Mesothelial cell of epicardium (in vitro differentiated cells): ENCODE data around the genes AGMO, SOSTDC1 and BZW2.

DNA sequence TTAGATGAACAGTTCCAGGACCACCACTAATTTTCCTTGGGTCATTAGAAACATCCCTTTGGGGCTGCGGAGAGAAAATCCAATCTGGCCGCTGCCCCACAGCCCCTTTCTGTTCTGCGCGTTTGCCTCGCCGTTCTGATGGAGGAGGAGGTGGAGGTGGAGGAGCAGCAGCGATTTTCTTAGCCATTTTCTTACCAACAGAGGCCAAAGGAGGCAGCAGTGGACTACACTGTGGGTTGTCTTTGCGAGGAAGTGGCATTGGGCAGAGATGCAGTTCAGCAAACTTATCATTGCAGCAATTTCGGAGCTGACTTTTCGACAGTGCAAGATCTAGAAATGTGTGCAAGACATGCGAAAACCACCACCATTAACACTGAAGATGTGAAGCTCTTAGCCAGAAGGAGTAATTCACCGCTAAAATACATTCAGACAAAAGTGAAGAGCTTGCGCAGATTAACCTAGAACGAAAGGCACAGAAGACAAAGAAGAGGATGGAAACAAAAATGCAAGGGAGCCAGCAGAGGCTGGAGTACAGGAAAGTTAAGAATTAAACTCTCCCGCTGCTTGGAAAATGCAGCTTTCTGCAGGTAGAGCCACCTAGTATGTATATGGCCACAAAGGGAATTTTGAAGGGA is 1.8 kb upstream of the ARL4A start:
- PRO-cap: no peak

DNA sequence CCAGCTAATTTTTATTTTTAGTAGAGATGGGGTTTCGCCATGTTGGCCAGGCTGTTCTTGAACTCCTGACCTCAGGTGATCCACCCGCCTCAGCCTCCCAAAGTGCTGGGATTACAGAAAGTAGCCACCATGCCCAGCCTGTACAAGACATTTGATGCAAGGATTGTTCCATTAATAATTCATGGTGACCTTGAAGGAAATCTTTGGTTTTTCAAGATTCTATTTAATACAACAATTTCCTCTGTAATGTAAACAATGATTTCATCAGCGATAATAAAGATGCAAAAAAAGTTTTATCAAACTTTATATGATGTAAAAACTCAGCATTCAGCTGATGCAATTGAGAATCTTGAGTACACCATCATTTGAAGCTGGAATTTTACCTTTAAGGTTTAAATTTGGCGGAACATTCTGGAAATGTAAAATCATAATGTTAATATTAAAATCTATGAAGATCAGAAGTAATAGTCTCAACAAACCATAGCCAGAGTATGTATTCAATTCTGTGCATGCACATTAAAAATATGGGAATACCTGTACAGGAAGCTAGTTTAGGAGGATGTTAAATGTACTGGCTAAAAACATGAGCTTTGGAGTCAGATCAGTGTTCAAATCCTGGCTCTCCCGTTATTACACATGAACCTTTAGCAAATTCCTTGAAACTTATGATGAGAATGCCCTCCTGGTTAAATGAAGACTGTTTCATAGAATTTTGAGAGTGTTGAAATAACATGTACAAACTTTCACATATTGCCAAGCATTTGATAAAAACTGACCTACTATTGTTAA is 4.4 kb downstream of the ARL4A start:
- PRO-cap: no peak

GRCh38 chr7:12718835-12719516 is 31.5 kb downstream of the ARL4A start:
- PRO-cap: no peak

DNA sequence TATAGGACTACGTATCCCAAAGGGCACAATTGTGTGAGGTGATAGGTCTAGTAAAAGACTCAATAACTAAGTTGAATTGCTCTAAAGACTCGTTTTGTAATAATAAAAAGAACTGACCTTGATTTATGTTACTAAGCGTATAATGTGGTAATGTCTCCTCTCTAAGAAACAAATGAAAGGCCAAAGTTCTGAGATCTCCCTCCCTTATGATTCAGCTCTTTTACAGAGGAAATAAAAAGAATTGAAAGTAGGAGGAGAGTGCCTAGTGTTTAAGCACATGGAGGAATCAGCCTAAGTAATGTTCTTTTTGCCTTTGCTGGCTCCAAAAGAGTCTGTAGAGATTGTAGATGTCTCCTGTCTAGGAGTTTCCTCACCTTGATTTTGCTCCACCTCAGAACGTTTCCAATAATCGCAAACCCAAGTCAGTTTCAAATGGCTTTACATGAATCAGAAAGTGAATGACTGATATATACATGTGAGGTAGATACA is 98.1 kb downstream of the ARL4A start:
- PRO-cap: no peak

DNA sequence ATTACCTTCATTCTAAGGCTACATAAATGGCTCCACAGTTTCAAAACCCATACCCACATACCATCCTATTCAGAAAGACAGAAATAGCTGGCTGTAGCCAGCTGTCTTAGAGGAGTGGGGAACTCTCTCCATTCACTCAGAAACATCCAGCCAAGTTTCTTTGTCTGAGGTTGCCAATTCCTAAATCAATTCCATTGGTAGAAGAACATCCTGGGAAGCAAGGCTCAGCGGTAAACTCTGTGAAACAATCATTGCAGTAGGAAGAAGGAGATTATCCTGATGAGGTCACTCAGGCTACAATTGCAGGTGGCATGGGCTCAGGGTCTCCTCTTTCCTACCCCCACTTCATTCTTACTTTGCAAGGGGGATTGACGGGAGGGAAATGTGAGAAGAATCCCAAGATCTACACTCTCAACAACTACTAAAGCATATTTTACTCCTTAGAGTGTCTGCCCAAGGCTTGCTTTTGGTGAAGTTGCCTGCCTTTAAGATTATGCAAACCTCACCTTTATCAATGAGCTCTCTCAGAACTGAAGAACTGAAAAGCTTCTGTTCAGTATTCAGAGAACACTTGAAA is 153.9 kb downstream of the ETV1 start:
- PRO-cap: no peak

GRCh38 chr7:13981018-13981673 is 8.3 kb downstream of the ETV1 start:
- PRO-cap: no peak

- PRO-cap: unidirectional peak, minus-strand start at chr7:13991096; bidirectional peak, plus-strand start at chr7:13991578, minus-strand start at chr7:13991334
Measured at GRCh38 chr7:13991009-13991784, 1.7 kb upstream of the ETV1 start.

- PRO-cap: no peak
Measured at GRCh38 chr7:14084713-14085156, 95.3 kb upstream of the ETV1 start.

DNA sequence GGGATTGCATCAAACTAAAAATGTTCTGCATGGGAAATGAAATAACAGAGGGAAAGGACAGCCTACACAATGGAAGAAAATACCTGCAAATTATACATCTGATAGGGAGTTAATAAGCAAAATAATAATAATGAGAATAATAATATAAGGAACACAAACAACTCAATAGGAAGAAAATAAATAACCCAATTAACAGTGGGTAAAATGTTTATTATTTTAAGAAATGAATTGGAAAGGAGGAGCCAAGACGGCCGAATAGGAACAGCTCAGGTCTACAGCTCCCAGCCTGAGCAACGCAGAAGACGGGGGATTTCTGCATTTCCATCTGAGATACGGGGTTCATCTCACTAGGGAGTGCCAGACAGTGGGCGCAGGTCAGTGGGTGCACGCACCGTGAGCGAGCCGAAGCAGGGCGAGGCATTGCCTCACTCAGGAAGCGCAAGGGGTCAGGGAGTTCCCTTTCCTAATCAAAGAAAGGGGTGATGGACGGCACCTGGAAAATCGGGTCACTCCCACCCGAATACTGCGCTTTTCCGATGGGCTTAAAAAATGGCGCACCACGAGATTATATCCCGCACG is 289.3 kb upstream of the ETV1 start:
- PRO-cap: no peak

- PRO-cap: no peak
Measured at GRCh38 chr7:14836405-14836910, 66.1 kb downstream of the DGKB start.

DNA sequence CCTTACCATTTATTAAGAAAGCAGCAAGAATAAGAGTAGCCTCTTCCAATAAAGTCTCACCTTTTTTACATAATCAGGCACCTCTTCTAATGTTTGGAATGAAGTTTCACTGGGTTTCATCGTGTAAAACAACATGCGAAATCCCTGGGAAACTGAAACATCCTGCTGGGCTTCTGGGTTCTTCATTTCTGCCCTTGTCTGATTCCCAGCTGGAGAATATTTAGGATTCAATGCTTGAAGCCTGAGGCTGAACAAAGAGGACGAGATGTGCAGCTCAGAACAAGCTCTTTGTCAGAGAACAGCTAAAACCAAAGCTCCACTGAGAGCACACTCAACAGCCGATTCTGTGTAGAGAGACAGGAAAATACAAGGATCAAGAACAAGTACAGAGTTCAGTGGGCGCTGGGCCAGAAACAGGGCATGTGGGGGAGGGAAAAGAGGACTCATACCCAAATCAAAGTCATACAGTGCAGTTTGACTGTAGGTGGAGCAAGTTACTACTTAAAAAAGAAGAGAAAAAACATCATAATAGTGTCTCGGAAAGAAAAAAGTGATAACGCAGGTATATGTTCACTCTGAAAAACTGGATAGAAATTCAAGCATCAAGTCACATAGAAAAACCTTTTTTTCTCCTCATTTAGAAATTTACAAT is at the start of gene AGMO:
TSS of gene AGMO (minus strand) at position 356 of the 652 bp plus-strand sequence.
- PRO-cap: no peak

GRCh38 chr7:15687632-15688775 is 1.5 kb upstream of the MEOX2 start:
- PRO-cap: no peak

GRCh38 chr7:15765780-15766266 is 79.3 kb upstream of the MEOX2 start:
- PRO-cap: no peak

DNA sequence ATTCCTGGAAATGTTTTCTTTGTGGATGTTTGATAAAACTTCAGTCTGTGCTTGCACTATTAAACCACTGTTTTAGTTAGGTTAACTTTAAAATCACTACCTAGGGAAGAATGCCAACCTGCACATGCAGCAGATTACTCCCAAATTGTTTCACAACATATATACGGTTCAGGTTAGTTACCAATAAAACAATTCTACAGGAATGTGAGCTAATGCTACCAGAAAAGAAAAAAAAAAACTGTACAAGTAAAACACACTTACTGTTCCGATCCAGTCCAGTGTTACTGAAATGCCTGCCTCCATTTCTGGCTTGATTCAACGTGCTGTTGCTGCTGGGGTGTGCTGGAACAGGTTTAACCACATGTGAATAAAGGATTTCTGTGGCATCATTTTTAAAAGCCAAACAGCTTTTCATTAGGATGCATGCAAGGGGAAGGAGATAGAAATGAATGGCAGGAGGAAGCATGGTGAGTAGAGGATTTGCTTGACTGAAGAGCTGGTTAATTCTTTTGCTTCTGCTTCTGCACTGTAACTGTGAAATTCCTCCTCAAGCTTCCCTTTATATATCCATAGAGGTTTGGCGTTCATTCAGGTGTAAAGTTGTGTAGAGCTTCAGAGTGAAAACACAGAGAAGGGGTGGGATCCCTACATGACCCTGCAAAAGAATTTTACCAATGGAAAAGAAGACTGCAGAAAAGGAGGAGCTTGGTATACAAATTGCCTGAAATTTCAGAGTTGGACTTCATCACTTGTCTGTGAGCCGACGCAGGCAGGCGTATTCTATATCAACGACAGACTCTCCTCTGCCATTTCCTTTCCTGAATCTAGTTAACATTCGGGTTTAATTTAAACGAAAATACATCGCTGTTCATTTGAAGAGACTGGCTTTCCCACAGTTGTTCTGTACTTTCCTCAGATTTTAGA is at the start of gene SOSTDC1:
TSS of gene SOSTDC1 (minus strand) at position 536 of the 924 bp plus-strand sequence.
- PRO-cap: no peak

DNA sequence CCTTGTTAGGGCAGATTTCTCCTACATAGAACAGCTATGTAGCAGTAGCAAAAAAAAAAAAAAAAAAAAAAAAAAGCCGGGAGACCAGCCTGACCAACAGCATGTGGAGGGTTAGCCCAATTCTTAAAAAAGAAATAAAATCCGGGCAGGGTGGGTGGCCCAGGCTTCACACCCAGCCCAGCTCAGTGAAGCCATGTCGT is 58.1 kb downstream of the ANKMY2 start:
- PRO-cap: no peak

DNA sequence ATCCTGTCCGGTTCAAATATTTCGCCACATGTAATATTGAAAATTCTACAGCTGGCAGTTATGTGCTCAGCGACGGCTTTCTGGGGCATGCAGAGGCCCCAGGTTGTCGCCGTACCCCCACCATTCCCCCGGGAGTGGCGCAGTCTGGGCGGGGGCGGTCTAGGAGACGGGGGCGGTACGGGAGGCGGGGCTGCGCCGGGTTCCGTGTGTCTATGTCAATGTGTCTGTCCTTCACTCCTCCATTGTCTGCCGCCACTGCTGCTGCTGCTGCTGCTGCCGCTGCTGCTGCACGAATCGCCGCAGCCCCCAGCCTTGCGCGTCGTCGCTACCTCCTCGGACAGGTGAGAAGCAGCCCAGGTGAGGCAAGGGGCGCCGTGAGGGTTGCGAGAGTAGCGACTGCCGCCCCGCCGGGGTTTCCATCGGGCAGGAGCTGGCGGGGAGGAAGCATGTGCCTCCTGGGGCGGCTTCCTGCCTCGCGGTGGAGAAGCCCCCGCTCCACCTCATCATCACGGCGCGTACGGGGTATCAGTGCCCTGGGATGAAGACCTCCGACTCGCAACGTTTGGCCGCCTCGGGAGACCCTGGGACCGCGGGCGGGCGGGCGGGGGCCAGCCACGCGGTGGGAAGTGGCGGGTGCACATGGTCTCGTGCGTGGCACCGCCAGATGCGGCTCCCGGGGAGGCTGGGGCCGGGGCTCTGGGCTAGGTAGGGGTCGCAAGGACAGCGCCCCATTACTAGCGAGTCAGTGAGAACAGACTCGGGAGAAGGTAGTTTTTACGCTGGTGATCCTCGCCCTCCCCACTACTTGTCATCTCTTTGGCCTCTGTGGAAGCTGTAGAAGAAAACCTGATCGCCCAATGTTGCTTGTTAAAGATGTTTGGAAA is at the start of gene BZW2:
TSS of gene BZW2 (plus strand) at position 234 of the 884 bp plus-strand sequence.
- PRO-cap: unidirectional peak, plus-strand start at position 234 of the sequence

- PRO-cap: no peak
Measured at GRCh38 chr7:16704221-16705173, 49.1 kb upstream of the TSPAN13 start.

- PRO-cap: no peak
Measured at GRCh38 chr7:16740107-16740584, 13.4 kb upstream of the TSPAN13 start.

DNA sequence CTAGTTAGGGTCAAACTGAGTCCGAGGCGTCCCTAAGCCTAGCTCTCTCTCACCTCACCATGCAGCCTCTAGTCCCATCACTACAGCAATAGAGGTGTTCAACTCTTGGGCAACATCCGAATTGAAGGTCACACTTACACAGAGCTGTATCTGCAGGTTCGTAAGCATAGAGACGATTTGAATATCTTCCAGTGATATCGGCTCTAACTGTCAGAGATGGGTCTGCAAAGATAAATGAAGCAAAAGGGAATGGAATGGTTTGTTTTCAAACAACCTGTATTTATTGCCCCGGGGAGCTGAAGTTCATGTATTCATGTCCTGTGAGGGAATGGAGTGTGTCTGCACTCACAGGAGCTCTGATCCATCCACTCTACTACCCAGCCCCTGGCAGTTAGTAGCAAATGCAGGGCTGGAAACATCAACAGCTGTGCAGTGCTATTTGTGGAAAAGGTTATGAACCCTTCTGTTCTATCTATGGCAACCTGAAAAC is 10.0 kb downstream of the AGR2 start:
- PRO-cap: no peak

DNA sequence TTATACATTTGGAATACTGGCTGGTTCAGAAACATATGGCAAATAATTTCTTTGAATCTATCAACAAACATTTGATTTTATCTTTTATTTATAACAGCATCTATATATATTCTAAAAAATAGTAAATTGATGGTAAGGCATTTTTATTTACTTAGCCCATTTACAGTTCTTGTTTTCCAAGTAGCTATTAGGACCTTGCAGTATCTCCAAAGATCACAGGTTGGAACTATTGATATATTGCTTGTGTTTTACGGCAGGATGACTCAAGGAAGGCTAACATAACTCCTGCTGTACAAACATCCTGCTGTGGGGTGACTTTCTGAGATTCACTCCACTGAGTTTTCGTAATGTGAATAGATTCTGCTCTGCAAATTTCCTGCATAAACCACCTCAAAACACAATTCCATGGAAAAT is 971 bp downstream of the AGR2 start:
- PRO-cap: no peak